ENCODE data around the genes POMZP3, CCDC146 and FGL2.

DNA sequence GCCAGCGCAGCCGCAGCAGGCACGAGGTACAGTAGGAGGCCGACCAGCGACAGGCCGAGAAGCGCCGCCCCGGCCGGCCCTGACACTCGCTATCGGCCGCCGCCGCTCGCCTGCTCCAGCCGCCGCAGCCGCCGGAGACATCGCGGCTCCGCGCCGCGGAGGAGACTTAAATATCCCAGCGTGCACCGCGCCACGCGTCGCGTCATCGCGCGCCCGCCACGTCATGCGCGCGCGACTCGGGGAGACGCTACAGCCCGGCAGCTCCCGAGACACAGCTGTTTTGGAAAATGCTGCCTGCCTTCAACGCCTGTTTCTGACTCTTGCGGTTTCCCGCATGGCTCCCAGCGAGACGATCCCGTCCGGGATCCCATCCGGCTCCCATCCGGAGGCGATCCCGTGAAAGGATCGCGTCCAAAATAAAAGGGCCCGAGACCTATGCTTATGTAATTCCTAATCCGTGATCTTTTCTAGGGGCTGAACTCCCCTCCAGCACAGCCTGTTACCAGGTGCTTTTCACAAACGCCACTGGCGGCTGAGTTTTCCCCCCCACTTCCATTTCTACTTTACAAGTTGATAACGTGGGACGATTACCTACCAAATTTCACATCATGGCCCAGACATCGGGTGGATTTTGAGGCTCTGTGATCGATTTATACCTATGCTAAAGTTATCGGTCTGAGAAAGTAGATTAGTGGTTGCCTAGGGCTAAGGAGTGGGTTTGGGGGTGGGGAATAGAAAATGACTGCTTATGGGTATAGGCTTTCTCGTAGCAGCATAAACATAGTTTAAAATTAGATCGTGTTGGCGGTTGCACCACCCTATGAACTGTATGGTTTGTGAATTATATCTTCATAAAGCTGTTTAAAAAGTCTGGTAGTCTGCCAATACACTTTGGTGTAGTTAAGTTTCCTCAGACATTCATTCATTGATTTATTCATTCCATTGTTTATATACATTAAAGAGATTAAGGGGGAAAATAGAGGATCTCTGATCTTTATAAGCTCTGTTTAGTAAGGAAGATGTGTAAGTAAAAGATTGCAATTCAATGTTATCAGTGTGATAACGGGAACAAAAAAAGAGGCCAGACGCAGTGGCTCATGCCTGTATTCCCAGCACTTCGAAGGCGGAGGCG lies at the start of gene POMZP3:
Gene POMZP3, minus strand, starts transcription at position 168 of the 1,132 bp plus-strand sequence.
- PRO-cap: unidirectional peak, plus-strand start at position 278 of the sequence

GRCh38 chr7:77121766-77123037 lies at the start of gene CCDC146:
CCDC146 (plus strand) TSS chr7:77122615.
- PRO-cap: bidirectional peak, plus-strand start at chr7:77121926, minus-strand start at chr7:77121923; bidirectional peak, plus-strand start at chr7:77122056, minus-strand start at chr7:77121994; bidirectional peak, plus-strand start at chr7:77122615, minus-strand start at chr7:77122276

GRCh38 chr7:77135021-77135637 lies 12.7 kb downstream of the CCDC146 start:
- PRO-cap: no peak

DNA sequence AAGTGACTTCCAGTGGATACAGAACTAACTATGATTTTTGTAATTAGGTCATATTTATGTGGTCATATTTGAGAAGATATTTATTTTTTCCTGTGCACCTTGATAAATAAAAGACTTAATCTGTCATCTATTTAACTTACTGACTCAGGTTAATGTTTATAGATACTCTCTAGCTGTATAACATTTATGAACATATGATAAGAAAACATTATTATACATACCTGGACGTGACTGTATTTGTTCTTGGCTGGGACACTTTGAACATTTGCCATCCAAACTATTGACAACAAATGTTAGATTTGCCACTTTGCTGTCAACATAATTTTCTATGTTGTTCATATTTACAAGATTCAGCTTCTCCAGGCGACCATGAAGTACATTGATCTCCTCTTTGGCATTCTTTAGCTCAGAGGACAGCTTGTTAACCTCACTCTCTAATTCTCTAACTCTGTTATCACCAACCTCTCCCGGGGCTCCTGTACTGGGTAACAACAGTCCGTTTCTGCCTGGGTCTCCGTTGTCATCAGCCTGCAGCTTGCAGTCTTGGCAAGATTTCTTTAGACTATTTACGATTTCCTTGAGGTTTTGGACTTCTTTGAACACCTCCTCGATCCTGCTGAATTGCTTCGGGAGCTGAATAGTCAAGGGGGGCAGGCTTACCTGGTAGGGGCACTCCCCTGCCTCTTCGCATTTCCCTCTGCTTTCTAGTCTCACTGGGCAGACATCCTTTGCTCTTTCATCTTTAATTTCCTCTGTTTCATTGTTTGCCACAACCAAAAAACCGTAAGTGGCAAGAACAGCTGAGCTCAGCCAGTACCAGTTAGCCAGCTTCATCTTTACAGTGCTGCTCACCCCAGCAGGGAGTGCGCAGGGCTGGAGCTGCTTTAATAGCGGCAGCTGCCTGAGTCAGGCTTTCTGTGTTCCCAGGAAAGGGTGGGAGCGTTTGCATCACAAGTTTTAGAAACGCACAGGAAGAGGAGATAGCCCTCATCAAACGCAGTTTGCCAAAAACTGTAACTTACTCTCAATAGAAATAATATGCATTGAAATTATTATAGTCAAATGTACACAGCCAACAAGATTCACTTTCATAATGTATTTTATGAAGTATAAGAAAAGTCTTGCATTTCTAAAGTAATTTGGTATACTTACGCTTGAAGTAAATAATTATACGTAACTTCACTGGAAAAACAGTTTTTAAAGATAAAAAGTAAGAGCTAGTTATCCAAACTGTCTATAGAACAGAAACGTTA lies at the start of gene FGL2:
Gene FGL2, minus strand, starts transcription at position 860 of the 1,253 bp plus-strand sequence.
- PRO-cap: no peak

DNA sequence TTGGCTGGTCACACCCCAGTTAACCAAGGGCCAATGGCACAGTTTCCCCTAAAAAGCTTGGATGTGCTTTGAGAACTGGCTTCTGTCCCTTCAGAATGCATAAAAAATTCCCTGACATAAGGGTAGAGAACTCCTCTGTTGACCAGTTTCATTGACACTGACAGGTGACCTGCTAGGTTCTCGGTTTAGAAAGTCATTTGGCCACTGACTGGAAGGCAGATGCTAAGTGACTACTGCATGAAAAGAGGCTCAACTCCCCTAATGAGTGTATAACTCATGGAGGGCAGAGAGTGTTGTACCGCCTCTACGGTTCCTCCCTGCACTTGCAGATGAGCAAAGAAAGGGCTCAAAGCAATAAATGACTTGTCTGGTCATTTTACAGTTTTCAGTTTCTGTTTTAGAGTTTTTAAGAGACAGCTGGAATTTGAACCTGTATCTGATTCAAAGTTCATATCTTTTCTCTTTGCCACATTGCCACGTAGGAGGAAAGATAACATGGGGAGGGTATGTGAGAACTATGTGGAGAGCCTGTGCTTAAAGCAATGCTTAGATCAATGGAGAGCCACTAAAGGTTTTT lies 2.9 kb upstream of the FGL2 start:
- PRO-cap: no peak

- PRO-cap: no peak
Observed at GRCh38 chr7:77351371-77352017, 64.7 kb downstream of the GSAP start.

DNA sequence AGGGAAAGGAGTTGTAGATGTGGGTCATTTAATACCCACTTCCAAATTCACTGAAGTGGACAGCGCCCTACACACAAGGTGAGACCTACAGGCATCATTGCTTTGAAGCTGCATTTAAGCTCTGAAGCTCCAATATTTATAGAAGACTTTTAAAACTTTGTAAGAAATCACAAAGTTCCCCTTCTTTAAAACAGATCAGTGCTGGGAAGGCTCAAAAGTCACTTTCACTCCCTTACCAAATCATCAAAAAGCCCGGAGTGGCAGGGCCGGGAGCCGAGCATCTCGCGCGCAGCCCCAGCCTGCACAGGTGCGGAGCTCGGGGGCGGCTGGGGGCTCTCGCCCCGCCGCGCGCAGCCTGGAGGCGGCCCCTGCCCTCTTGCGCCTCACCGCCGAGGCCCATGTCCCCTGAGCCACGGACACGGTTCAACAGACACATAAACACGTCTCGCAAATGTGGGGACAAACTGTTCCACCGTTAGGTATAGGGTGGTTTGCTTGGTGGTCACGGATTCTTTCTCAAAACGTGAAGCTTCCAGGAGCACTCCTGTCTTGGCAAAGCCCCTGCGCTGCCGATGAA lies 790 bp downstream of the GSAP start:
- PRO-cap: no peak

DNA sequence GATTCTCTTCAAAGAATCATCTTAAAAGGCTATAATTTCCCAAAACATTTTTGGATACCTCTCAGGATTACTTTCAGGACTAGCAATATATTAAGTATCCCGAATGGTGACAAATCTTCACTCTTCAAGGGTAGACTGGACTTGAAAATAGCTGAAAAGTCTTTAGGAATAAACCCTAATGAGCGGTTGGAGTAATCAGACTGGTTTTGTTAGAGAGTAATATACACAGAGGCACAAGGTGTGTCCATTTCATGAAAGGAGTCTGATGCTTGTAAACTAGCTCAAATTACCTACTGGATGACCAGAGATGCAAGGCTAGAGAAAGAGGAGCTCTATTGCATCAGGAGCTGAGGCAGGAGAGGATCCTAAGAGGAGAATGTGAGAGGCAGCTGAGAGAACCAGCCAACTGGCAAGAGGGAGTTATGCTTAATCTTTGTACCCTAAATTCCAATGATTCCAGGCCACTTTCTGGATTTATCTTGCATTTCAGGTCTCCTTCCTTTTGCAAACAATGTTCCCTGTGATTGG lies 57.7 kb upstream of the PTPN12 start:
- PRO-cap: no peak

DNA sequence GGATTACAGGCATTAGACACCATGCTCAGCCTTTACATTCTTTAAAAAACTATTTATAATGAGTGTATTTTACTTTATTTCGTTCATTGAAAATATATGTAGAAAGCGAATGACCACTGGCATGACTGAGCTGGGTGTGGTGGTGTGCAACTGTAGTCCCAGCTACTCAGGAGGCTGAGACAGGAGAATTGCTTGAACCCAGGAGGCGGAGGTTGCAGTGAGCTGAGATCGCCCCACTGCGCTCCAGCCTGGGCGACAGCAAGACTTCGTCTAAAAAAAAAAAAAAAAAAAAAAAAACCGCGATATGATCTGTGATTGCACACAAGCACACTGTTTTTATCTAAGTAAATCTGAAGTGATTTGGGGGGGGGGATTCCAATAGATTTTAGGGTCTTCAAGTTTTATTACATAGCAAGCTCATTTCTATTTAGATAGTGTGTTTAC lies 34.8 kb upstream of the PTPN12 start:
- PRO-cap: no peak

DNA sequence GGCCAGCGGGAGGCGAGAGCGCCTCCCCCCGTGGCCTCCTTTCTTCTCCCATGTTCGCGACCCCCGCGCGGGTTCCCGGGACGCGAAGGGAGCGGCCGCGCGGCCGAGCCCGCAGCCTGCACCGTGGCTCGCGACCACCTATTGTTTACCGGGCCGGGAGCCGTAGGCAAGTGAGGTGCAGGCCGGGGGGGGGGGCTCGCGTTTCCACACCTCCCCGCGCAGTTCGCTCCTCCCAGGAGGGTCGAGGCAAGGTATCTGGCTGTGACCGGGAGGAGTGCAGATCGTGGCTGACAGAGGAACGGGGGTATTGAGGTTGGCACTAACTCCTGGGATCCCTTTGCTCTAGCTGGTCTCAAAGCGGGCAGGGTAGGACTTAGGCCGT lies 691 bp downstream of the PTPN12 start:
- PRO-cap: bidirectional peak, plus-strand start at position 279 of the sequence, minus-strand start at position 143 of the sequence

GRCh38 chr7:77653592-77654125 lies 42.6 kb upstream of the RSBN1L start:
- PRO-cap: no peak

DNA sequence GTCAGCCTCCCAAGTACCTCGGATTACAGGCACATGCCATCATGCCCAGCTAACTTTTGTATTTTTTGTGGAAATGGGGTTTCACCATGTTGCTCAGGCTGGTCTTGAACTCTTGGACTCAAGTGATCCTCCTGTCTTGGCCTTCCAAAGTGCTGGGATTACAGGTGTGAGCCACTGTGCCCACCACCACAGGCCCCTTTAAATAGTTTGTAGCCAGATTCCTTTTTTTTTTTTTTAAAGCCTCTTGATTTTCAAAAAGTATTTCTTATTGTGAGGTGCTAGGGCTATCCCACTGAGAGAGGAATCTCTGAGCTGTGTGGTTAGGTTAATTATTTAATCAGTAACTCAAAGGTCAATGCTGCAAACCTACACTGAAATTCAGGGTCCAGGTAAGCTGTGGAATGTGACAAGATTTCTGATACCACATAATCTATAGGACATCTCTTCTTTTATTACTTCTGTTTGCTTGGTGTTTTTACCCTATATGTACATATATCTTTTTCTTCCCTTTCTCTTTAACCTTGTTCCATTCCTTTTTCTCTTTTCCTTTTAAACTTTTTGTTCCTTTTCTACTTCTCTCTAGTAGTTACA lies 31.8 kb downstream of the TMEM60 start:
- PRO-cap: bidirectional peak, plus-strand start at position 340 of the sequence, minus-strand start at position 209 of the sequence

DNA sequence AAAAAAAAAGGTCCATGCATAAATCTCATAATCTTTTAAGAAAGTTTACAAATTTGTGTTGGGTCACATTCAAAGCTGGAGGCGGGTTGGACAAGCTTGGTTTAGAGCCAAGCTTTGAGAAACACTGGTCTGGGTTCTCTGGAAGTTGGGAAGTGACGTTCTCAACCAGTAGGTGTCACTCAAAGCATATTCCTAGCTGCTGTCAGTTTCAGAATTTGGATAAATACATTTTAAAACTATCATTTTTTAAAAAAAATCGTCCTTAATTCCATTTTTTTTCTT lies 222.3 kb upstream of the TMEM60 start:
- PRO-cap: no peak

DNA sequence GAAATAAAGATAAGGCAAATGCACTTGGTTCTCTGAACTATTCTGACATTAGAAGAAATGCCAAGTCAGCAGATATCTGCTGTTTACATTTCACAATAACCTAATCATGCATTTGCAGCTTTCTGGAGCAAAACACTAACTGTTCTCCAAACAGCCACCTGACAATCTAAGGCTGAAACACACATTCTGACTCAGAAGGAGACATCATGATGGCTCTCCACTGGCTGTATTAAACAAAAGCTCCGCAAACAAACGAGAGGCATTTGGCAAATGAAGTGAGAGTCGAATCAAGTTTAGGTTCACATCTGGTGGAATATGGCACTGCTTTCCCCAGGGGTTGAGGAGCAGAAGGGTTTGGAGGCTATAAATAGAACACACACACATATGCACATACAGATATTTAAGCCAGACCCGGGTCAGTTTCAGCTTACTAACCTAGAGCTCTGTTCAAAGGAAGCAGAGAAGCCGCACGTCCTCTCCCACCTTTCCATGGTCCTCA lies 683.0 kb downstream of the MAGI2 start:
- PRO-cap: no peak

DNA sequence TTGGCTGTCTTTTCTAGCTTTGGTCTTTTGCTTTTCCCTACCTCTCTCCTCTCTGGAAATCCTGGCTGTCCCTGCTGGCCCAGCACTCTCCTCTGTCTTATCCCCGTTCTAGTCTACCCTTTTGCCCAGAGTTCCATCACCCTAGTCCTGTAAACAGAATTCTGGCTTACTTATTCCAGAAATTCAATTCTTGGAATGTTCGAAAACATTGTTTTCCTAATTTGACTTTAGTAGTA lies 3.0 kb downstream of the GNAI1 start:
- PRO-cap: no peak

DNA sequence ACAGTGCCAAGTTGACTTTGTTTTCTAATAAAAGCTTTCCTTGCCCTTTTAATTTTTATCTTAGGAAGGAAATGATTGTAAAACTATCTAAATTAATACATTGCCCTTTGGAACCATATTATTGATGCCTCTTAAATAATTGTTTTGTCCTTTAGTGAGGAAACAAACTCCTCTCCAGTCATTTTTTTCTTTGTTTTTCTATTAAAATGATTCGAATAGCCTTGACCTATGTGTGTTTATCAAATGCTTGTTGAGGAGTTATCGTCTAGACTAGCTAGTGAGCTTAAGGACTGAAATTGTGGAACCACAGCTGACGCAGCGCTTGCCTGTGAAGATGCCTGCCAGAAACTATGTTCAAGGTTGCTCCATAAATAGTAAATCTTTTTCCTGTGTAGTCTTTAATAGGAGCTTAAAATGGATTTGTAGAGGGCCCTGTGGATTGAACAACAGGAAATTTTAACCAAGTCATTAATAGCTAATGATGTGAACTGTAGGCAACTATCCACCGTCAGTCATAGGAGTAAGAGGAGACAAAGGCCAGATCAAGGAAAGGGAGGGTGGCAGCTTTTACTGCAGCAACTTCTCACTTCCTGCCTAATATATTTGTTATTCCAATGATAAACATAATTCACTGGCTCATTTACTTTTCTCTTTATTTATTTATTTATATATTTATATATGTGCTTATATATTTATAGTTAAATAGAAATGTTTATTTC lies 145.1 kb downstream of the GNAI1 start:
- PRO-cap: no peak

GRCh38 chr7:80795432-80795782 lies 123.4 kb downstream of the SEMA3C start:
- PRO-cap: no peak

- PRO-cap: no peak
Observed at GRCh38 chr7:80869914-80870433, 48.9 kb downstream of the SEMA3C start.

GRCh38 chr7:80883558-80884175 lies 35.2 kb downstream of the SEMA3C start:
- PRO-cap: no peak

DNA sequence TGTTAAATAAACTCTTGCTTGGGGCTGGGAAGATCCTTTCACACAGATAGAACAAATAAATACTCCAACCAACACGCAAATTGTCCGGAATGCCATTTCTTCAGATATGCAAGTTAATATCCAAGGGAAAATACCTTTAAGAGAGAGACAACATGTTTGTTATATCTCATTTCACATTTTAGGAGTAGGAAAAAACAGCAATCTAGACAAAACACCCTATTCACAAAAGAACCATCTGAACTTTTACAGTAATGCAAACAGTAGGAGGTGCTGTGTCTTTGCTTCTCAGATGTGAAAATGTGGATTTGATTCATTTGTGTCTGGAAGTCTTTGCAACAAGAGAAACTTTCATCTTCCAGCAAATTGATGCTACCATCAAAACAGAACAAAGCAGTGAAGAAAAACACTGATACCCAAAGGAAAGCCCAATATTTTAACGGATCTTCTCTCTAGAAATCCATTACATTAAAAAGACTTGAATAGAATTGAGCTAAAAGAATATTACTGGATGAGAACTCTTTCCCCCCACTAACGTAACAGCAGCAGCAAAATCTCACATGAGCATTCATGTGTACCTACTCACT lies 2.1 kb downstream of the SEMA3C start:
- PRO-cap: no peak

Measured in endodermal cell (in vitro differentiated cells).